Fallopian tube (tissue), 1 donor: ENCODE results near the genes SPINK4, FAM205A and DNAJB5.

GRCh38 chr9:33133267-33134430 lies 33.5 kb downstream of the B4GALT1 start:
- PRO-cap = no peak

GRCh38 chr9:33164304-33165057 lies 2.7 kb downstream of the B4GALT1 start:
- PRO-cap = bidirectional peak, plus-strand start at chr9:33164644, minus-strand start at chr9:33164549

GRCh38 chr9:33202509-33202928 lies 35.4 kb upstream of the B4GALT1 start:
- PRO-cap = no peak

DNA sequence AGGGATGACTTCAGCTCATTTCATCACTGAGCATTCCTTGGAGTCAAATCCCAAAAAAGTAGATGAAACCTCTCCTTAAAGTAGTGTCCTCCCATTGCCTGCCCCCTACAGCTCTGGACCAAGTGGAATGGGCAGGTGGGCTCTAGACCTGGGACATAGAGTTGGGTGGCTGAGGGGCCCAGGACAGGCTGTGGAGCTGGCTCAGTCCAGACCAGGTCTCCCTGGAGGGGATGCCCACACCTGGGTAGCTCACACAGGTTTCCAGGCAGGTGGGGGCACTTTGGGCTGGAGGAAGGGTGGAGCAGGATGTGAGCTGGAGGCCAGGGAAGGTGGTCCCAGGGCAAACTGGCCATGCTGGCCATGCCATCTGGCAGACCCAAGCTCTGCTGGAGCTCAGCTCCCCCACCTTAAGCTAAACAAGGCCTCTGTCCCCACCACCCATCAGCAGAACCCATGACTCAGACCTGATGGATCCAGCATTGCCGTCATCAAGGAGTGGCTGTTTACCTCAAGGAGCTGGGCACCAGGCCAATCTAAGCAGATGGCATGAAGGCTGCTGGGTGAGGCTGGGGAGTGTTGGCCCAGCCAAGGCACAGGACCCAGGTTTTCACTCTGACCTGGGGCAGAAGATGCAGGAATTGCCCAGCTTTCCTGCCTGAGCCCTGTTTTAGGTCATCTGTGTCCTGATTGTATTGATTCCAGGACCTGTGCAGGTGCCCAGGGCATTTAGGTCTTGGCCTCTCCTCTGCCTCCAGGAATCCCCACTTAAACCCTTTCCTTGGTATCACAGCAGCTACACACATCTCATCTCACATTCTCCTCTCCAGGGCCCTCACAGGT lies 6.1 kb upstream of the SPINK4 start:
- PRO-cap = no peak

DNA sequence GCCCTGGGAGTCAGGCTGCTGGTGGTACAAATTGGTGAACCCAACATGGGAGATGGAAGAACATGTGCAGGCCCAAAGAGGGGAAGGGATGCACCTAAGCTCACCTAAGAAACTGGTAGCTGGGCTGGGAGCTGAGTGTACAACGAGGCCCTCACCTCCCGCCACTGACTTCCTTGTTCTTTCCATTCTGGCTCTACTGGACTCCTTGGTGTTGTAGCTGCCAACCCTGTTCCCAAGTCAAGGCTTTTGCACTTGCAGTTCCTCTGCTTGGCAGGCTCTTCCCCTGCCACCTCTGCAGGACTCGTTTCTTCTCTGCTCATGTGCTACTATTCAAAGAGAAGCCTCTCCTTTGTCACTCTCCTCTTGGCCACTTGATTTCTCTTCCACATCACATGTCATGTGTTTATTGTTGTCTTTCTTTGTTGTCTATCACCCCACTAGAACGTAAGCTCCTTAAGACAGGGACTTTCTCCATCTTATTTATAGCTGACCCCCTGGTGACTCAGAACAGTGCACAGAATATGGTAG lies 5.4 kb upstream of the SPINK4 start:
- PRO-cap = no peak

DNA sequence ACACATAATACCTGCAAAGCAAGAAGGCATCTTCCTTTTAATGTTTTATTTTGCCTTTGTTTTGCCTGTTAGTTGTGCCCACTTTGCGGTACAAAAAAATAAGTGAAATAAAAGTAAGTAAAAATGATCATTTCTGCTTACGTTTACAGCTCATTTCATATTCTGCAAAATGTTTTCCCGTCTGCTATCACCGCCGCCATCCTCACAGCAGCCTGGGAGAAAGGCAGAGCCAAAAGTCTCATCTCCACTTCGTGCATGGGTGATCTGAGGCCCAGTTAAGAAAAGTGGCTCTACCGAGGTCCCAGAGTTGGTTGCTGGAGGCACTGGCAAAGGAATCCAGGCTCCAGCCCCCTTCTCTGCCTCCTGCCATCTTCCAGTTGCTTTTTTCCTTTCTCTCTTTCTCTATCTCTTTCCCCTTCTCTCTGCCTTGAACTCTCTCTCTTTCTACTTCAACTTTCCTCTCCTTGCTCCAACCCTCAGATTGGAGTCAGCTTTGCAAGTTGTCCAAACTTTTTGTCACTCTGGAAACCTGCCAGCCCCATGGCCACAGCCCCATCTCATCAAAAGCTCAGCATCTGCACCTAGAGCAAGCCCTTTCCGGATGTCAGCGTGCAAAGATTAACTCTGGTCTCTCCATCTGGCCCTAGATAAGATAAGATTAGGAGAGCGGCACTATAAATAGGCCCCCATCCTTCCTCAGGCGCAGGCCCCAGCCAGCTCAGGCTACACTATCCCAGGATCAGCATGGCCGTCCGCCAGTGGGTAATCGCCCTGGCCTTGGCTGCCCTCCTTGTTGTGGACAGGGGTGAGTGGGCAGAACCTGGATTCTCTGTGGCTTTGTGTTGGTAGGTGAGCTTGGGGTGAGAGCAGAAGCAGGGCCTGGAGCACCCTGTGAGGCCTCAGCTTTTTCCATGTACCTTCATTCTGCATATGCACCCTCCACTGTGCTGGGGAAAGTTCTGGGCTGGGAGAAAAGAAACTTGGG lies at the start of gene SPINK4:
SPINK4 (plus strand) TSS at position 703 of the 985 bp plus-strand sequence.
- PRO-cap = no peak

DNA sequence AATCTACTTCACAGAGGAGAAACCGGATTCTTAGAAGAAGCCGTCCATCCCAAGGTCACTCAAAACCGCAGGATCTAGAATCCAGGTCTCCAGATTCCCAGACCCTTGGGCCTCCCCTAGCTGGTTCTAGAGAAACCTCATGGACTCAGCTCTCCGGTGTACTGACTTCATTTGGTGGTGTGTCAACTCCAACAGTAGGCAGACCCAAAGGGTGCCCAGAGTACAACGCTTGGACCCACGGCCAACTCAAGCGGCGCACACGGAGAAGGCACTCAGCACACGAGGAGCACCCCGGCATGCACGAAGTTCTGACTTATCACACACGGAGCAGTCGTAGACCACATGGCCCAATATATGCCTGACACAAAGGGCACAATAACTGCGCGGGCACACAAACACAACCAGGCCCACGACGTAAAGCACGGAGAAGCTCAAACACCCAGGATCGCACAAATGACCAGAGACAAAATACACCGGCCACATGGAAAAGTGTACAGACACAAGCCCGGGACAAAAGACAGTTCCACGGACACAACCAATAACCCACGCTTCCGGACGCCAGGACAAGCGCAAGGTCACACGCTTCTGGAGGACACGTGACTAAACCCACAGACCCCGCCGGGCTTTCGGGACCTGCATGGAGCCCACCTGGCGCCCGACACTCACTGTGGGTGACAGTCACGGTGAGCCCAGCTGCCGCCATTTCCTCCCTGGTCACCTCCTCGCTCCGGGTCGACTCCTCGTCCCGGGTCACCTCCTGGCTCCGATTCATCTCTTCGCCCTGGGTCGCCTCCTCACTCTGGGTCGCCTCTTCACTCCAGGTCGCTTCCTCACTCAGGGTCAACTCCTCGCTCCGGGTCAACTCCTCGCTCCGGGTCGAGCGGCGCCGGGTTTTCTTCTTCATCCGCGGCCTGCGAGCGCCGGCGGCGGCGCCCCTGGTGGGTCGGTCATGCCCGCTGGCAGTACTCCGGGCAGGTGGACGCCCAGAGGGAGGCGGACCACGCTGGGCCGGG lies 644 bp downstream of the BAG1 start:
- PRO-cap = no peak

DNA sequence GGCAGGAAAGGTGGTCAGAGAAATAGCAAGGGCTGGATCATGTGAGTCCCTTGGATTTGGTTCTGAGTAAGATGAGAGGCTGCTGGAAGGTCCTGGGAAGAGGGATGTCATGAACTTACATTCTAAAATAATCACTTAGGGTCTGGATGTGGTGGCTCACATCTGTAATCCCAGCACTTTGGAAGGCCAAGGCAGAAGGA lies 7.9 kb downstream of the NFX1 start:
- PRO-cap = no peak

DNA sequence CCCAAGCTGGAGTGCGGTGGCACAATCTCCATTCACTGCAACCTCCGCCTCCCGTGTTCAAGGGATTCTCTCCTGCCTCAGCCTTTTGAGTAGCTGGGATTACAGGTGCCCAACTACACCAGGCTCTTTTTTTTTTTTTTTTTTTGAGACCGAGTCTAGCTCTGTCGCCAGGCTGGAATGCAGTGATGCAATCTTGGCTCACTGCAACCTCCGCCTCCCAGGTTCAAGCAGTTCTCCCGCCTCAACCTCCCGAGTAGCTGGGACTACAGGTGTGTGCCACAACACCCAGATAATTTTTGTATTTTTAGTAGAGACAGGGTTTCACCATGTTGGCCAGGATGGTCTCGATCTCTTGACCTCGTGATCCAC lies 20.0 kb downstream of the AQP7 start:
- PRO-cap = no peak

GRCh38 chr9:33441527-33442566 lies 5.5 kb downstream of the AQP3 start:
- PRO-cap = no peak

DNA sequence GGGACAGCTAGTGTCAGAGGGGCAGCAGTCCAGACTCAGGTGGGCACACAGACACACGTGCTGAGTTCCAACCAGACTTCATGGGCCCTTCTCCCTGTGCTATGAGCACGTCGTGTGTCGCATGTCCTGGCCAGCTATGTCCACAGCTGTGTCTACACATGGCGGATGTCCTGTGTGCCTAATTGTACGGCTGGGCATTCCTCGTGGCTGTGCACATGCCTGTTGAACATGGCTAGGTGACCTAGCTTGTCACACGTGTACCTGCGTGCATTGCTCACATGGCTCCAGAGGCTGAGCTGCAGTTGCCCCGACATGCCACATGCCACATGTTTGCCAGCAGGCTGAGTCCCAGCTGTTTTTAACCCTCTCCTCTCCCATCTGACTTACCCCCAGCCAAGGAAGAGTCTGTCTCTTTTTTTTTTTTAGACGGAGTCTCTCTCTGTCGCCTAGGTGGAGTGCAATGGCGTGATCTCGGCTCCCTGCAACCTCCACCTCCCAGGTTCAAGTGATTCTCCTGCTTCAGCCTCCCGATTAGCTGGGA lies 797 bp upstream of the AQP3 start:
- PRO-cap = no peak

DNA sequence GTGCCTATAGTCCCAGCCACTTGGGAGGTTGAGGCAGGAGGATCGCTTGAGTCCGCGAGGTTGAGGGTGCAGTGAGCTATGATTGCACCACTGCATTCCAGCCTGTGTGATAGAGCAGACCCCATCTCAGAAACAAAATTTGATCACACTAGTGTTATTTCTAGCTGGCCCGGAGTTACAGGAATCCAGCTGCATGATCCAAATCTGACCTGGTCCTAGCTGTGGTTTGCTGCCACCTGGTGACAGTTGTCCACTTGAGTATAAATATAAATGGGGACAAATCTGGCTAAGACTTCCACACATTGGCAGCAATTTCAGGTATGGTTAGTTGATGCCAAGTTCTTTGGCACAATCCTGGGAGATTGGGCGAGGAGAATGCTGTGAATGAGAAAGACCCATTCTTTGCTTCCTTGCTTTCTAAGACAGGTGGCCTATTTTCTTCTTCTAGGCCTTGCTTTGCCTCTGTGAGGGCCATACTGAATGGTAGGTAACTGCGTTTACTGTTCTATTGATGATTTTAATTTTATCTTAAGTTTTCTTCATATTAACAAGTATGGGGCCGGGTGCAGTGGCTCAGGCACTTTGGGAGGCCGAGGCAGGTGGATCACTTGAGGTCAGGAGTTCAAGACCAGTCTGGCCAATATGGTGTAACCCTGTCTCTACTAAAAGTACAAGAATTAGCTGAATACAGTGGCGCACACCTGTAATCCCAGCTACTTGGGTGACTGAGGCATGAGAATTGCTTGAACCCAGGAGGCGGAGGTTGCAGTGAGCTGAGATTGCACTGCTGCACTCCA lies 35.4 kb downstream of the UBE2R2 start:
- PRO-cap = no peak

GRCh38 chr9:34205993-34206623 lies 27.3 kb downstream of the UBAP1 start:
- PRO-cap = no peak

DNA sequence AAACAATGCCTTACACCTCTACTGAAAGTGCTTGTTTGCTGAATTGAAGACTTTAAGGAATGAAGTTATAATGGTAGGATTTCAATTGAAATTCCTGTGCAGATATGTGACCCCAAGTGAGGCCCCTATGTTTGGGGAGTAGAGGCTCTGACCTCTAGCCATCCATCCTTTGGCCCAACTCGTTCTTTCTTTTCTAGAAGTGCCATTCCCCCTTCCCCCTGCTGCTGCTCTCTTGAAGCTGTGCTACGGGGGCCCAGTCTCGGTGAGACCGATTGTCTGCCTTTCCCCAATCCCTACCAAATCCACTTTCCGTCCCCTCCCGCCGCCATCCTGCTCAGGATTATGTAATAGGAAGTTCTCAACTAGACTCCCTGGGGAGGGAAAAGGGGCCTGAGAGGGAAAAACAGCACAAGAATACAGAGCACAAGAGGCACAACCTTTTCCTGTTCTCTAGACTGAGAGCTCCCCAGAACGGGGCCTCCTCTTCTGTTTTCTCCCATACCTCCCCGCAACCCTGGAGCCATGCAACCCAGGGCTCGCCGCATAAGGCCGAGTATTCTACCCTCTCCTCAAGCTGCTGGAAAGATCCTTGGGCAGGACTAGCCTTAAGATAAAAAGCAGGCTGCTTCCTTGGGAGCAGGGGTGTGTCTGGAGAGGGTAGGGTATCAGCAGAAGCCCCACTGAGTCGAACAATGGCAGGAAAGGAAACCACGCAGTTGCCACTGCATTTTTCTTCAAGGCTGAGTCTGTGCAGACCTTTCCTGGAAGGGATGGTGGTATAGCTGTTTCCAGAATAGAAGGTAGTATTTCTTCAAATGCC lies 13.1 kb downstream of the MYORG start:
- PRO-cap = no peak

- PRO-cap = no peak
Observed at GRCh38 chr9:34369859-34370287, 6.8 kb downstream of the MYORG start.

- PRO-cap = no peak
Observed at GRCh38 chr9:34400556-34401202, 3.1 kb upstream of the C9orf24 start.

GRCh38 chr9:34606763-34607411 lies 5.0 kb downstream of the RPP25L start:
- PRO-cap = no peak

DNA sequence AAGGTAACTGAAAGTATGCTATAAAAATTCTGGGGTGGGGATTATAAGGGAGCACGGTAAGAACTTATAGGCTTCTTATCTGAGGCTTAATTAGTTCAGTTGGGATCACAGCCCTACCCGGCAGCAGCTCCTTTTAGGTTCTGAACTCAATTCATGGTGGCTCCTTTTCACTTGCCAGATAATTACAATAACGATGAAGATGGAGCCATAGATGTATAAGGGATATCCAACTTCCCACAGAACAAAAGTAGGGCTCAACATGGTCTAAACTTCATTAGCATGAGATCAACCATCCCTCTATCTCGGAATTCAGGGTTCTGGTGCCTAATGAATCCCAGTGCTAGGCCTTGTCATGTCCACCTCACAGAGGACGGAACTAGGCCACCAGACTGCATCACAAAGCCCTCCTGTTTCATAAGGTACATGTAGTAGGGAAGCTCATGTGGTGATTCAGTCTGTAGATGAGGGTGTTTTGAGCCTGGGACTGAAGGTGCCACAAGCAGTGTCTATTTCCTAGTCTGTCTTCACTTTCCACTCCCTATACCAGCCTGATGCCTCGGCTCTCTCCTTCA lies at the start of gene FAM205A:
FAM205A (minus strand) TSS at position 322 of the 572 bp plus-strand sequence.
- PRO-cap = no peak

GRCh38 chr9:34988960-34989857 lies at the start of gene DNAJB5:
Gene DNAJB5, plus strand, starts transcription at chr9:34989745.
- PRO-cap = bidirectional peak, plus-strand start at chr9:34989745, minus-strand start at chr9:34989370

DNA sequence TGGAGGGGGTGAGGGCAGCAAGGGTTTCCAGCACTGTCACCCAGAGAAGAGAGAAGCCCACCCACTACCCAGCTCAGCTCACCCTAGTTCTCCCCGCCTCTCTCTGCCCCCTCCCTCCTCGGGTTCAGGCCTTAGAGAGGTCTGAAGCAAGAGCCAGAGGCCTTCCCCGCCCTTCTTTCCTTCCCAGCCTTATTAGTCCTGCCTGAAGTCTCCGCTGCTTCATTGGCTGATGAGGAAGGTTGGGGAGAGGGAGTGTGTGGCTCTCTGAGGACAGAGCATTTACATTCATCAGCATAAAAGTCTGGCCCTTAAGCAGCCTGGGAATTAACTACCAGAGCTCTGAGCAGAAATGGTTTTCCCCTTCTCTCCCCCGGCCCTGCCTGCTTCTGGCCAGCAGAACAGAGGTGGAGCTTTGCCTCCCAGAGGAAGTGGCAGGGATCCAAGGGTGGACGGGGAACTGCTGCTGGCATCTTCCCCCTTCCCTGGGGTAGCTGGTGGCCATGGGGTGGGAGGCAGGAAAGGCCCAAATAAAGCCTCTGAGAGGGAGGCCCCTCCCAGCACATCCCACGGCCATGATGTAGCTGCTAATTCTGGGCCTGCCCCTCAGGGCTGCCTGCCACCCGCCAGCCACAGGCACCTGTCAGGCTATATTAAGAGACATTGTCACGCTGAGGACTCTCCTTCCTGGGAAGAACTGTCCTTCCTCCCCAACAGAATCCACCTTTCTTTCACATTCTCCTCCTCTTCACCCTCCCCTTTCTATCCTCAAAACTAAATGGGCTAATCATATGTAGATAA lies 4.2 kb downstream of the DNAJB5 start:
- PRO-cap = bidirectional peak, plus-strand start at position 222 of the sequence, minus-strand start at position 105 of the sequence; bidirectional peak, plus-strand start at position 660 of the sequence, minus-strand start at position 388 of the sequence